Metastatic Breast Carcinoma in the Brain (tissue), 10 donors: ENCODE measurements around the gene TMPRSS15.

DNA sequence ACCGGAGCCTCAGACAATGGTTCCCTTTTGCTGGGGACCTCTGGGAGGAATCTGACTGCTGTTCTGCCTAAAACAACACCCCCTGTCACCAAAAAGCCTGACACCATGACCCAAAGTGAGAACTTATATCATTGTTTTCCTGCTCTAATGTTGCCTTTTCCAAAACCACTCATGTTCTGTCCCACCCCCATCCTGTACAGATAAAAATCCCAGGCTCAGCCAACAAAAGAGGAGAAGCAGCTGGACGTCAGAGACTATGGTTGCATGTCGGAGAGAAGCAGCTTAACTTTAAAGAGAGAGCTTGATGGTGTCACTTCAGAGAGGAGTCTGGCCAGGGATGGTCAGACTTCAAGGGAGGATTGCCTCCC, 327.1 kb upstream of the CXADR start:
- PRO-cap, 10 experiments = no peak in any of the 10 experiments

DNA sequence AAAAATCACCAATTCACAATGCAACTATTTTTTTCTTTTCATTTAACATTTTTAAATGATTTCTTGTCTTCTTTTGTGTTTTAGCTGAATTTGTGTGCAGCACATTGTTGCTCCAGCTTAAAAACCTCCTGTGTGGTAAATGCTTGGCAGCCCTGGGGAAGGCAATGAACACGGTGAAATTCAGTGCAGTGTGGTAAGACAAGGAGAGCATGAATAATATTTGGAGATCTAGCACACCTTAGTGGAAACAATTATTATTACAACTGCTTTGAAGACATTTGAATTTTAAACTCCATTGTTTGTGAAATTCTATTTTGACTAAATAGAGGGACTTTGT, 242.7 kb upstream of the CXADR start:
- PRO-cap, 10 experiments = no peak in any of the 10 experiments

DNA sequence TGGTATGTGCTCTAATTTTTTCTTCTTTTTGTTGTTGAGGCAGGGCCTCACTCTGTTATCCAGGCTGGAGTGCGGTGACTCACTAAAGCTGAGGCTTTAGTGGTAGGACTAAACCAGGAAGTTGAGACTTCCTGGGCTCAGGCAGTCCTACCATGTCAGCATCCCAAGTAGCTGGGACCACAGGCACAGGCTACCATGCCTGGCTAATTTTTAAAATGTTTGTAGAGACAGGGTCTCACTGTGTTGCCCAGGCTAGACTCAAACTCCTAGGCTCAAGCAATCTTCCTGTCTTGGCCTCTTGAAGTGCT, 46.6 kb upstream of the CXADR start:
- PRO-cap, 10 experiments = no peak in any of the 10 experiments

GRCh38 chr21:17522781-17523102, 9.9 kb downstream of the CXADR start:
- PRO-cap, 10 experiments = no peak in any of the 10 experiments

- PRO-cap, 10 experiments = no peak in any of the 10 experiments
Measured at GRCh38 chr21:17547040-17547815, 34.4 kb downstream of the CXADR start.

- PRO-cap, 10 experiments = no peak in any of the 10 experiments
Measured at GRCh38 chr21:17752125-17752555, 67.0 kb downstream of the C21orf91 start.

DNA sequence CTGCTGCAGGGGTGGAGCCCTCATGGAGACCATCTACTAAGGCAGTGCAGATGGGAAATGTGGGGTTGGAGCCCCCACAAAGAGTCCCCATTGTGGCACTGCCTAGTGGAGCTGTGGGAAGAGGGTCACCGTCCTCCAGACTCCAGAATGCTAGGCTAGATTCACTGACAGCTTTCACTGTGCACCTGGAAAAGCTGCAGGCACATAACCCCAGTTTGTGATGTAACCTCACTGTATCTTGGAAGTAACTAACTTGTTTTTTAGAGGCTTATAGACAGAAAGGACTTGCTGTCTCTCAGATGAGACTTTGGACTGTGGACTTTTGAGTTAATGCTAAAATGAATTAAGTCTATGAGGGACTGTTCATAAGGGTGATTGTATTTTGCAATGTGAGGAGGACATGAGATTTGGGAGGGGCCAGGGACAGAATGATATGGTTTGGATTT, 10.7 kb downstream of the C21orf91 start:
- PRO-cap, 10 experiments = no peak in any of the 10 experiments

GRCh38 chr21:18244984-18246065, 692 bp downstream of the CHODL start:
- PRO-cap, 10 experiments = no peak in any of the 10 experiments

DNA sequence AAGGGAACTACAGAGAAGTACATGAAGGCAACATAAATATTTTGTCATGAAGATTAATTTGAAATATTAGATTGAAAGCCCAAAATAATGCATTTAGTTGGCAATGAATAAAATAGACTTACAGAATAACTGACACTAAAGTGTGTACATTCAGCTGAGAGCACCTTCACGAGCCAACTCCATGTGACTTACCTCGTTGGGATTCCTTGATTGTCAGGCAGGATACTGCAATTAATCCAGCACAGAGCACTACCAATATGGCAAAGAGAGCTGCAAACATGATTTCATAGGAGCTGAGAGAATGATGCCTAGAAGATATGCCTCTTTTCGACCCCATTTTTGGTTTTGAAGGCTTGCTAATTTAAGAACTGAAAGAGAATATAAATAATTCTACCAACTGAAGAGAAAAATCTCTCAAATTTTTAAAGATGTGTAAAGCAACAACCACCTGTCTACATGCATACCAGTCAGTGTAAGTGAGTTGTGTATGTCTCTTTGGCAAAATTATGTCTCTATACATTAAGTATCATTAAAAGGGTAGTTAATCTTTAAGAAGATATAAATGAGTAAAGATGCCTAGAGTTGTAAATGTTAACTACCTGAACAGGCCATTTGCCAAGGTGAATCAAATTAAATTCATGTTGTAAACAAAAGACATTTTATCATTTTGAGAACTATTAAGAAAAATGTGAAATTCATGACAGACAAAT, at the start of gene TMPRSS15:
Gene TMPRSS15 (minus strand): TSS at position 500 of the 710 bp plus-strand sequence.
- PRO-cap, 10 experiments = no peak in any of the 10 experiments

DNA sequence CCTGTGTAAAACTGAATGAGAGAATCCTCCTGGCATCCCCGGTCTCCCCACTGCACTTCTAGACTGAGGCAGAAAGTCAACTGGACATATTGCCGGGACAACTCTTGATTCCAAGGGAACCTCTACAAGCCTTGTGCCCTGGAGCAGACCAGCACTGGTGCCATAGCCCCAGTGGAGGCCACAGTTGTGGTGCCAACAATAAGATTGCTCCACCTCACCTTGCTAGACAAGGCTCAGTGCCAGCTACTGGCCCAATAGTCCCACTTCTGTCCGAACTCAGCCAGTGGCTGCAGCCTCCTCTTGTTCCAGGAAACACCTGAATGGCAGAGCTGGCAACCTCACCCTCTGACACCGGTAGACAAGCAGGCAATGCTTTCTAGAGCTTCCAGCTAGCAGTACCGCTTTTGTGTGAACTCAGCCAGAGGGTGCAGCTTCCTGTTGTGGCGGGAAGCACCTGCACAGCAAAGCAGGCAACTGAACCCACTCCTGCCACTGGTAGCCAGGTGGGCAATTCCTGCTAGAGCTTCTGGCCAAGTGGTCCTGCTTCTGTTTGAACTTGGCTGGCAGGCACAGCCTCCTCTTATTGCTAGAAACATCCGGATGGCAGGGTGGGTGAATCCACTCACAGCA, 40.0 kb upstream of the TMPRSS15 start:
- PRO-cap, 10 experiments = no peak in any of the 10 experiments

DNA sequence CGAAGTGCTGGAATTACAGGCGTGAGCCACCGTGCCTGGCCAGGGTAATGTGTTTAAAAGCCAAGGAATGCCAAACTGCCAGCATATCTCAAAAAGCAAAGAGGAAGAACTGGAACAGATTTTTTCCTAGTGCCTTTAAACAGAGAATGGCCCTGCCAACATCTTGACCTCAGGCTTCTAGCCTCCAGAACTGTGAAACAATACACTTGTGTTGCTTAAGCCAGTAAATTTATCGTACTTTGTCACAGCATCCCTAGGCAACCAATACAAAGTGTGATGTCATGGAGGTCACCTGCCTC, 858.3 kb upstream of the TMPRSS15 start:
- PRO-cap, 10 experiments = no peak in any of the 10 experiments

DNA sequence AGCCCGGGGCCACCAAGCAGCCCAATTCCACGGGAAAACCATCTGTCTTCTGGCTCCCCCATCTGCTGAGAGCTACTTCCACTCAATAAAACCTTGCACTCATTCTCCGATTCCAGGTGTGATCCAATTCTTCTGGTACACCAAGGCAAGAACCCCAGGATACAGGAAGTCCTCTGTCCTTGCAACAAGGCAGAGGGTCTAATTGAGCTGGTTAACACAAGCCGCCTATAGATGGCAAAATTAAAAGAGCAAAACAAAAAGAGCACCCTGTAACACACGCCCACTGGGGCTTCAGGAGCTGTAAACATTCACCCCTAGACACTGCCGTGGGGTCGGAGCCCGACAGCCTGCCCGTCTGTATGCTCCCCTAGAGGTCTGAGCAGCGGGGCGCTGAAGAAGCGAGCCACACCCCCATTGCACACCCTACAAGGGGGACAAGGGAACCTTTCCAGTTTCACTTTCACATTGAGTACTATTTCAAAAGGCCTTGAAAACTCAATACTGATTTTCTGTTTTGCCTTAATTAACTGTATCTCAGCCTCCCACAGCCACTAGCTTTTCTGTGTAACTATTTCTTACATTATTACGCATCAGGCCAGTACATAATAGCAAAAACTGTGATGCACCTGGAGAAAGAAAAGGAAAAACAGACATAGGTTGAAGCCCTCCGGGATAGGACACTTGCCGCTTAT, 1719.7 kb downstream of the MRPL39 start:
- PRO-cap, 10 experiments = no peak in any of the 10 experiments

DNA sequence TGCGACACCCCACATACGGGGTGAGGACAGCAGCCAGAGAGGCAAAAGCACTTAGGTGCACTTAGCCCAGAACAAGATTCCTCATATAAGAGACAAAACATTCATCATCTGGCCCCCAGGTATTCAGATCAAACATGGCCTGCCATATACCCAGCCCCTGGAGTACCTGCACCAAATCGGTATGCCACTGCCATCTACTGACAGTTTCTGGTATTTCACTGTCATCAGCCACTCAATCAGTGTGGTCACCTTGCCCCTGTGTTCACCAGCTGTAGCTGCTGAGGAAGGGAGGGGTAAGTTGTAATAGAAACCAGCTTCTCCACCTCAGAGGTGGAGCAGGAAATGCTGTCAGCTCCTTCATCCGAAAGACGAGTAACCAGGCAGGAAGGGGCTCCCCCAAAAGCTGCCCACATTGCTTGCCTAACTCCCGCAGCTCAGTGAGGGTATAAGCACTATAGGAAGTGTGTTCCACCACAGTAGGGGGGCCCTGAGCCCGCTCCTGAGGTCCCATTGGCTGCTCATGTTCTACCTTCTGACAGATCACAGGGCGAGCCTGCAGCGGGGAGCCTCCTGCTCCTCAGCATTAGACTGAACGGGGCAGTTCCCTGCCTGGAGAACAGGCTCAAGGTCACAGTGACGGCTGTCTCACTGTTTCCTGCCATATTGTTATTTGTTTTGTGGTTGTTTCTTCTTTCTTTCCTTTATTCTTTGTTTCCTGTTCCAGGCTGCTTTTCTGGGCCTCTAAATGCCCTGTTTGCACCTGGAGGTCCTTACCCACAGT, 1638.5 kb downstream of the MRPL39 start:
- PRO-cap, 10 experiments = no peak in any of the 10 experiments

DNA sequence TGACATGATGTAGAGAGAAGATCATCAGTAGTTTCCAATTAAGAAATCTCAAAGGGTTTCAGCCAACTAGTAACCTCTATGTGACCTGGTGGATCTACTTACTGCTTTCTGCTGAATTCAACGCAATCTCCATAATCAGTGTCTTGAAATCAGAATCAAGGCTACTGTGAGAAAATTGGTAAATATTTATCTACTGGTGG, 872.7 kb downstream of the MRPL39 start:
- PRO-cap, 10 experiments = peak in 3 of 10 experiments; most common plus-strand start position 51 of the sequence (in 3)

DNA sequence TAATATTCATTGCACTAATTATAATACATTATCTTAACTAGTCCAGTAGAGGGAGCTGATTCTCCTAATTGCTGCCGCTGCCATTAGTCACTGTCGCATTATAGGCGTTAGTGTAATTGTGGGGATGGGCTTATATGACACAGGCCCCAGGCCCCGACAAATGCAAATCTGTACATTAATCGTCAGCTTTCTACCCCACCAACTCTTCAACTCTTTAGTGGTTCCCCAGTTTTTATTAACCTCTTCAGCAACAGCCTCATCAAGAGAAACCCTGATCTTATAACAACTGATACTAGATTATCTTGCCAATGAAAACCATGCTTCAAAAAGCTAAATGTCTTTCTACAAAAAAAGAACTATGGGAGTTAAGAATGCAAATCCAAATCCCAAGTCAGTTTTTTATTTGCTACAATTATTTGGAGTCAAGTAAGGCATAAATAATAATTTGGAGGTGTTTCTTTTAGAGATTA, 161.1 kb downstream of the GABPA start:
- PRO-cap, 10 experiments = peak in 1 of 10 experiments; most common minus-strand start position 211 of the sequence (in 1)

GRCh38 chr21:26161159-26161789, 9.3 kb downstream of the APP start:
- PRO-cap, 10 experiments = no peak in any of the 10 experiments

DNA sequence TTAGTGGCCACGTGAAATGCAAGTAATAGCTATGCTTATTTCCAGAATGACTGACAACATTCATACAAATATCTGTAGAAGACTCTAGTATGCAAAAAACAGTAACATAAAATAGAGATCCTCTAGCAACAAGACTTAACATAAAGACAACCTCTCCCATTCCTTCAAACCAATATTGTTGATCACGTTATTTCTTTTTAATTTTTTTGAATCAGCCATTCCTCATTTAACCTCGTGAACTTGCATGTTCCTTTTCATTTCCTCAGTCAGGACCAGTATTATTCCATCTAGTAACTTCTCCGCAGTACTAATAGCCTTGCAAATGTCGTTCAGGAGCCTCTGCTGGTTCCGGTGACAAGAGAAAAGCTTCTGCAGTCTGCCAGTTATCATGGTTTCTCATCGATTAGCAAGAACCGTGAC, 3.1 kb downstream of the APP start:
- PRO-cap, 10 experiments = peak in 5 of 10 experiments; most common plus-strand start position 335 of the sequence (in 5); most common minus-strand start position 341 of the sequence (in 1)

DNA sequence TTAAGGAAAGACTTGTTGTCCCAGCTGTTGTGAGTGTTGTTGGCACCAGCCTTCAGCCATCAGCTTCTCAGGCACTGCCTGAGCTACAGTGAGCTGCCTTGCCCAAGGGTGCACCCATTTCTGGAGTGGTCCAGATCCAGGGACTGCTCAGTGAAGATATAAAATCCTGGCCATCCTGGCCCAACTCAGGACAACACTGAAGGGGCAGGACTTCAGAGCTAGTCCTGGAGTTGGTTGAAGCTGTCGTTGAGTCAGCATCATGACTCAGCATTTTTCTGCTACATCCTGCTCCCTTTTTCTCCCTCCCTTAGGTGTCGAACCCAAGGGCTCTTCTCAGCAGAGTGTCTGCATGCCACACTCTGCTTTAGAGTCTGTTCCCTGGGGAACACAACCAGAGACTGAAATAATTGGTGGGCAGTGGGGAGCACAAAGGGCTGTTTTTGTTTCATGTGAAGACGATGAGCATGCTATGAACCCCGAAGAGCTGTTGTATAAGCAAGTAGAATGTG, 167.4 kb downstream of the CYYR1 start:
- PRO-cap, 10 experiments = no peak in any of the 10 experiments

- PRO-cap, 10 experiments = peak in 2 of 10 experiments; most common plus-strand start chr21:26801226 (in 1); most common minus-strand start chr21:26801018 (in 1)
Measured at GRCh38 chr21:26800711-26801441, 44.3 kb downstream of the ADAMTS1 start.

DNA sequence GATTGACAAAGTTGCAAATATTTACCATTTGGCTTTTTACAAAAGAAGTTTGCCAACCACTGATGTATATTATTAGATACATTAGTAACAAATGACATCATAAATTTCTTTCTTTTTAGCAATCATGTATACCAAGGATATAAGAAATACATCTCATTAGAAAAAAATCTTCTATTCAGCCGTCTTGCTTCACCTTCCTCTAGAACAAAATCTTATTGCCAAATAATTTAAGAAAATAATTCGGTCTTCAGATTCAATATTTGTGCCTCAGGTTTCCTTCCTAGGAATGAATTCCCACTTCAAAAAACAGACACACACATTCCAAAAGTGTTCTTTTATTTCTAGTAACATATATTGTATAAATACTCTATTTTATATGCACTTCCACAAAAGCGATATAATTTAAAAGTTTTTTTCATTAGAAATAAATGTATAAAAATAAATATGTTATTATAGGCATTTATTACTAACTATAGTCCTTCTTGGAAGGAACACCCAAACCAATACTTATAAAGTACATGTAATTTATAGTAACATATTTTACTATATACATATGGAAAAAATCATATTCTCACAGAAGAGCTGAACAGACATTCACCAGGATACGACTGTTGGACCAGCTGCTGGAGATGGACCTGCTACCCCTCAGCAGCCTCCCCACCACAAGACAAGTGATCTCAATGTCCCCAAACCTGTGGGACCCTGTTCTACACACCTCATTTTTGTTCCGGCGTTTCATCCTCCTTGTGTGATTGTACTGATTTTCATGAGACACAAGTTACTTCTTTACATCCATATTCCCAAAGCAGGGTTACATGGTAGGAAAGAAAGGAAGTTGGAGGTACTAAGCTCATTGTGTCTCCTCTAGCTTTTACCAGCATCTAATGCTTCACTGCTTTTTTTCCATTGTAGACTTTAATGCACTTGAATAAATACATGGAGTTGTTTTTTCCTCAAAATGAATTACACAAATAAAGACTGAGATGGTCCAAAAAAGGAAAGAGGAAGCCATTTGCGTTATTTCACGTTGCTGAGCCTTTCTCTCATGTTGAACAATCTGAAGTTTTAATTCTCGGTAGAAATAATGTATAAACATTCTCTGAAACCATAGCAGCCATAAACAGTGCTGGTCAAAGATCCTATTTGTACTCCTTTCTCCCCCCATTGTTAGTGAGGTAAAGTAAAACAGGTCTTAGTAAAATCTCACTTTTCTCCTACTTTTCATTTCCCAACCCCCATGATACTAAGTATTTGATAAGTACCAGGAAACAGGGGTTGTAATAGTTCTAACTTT, 8.8 kb downstream of the ADAMTS1 start:
- PRO-cap, 10 experiments = no peak in any of the 10 experiments